Epithelial cell of alveolus of lung (primary cell): Measurements from ENCODE around the genes NNMT and NXPE1.

DNA sequence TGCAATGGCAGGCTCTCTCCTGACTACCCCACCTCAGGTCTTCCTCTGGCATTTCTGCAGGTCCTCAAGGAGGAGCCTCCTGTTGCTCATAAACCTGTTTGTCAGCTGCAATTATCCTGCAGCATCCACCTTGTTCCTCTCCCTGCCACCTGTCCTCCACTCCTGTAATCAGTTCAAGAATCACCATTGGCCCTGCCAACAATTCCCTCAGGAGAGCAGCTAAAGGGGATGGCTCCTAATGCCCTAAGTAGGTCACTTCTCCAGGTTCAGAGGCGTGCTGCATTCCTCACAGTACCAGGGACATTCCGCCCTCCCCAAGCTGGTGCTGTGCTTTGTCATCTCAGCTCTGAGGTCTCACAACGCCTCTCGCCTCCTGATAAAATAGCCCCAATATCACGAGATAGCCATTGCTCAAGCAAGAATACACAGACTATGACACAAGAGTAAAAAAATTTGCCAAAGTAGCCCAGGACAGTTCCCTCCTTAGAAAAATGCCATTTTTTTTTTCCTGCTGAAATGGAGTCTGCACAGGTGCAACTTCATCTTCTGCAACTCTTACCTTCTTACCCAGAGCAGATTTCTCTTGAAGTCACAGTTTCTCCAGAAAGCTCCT is 2.2 kb downstream of the CLDN25 start:
- RAMPAGE, long total RNA, result no peak
- RRBS, result no CpG with 5 or more reads among the region's 5 CpGs

DNA sequence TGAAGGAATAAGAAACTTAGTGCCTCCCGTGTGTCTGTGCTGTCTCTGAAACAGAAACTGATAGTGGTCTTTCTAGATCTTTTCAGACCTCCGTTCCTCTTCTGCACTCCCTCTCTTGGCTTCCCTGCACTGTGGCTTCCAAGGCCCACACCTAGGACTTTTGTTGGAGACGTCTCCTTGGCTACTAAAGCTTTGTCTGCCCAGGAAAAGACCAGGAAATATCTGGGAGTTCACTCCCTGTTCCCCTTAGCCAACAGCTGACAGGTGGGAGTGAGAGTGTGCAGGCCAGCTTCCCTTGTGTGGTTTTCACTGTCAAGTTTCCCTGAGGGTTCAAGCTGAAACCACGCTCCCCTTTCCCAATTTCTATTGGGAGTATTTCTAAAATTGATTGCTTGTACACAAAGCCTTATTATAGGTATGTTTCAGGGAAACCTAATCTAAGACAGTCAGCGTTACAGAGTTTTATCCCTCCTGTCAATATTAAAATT is 10.0 kb upstream of the HTR3B start:
- RAMPAGE, long total RNA, result no peak
- RRBS, result no CpG with 5 or more reads among the region's 5 CpGs

DNA sequence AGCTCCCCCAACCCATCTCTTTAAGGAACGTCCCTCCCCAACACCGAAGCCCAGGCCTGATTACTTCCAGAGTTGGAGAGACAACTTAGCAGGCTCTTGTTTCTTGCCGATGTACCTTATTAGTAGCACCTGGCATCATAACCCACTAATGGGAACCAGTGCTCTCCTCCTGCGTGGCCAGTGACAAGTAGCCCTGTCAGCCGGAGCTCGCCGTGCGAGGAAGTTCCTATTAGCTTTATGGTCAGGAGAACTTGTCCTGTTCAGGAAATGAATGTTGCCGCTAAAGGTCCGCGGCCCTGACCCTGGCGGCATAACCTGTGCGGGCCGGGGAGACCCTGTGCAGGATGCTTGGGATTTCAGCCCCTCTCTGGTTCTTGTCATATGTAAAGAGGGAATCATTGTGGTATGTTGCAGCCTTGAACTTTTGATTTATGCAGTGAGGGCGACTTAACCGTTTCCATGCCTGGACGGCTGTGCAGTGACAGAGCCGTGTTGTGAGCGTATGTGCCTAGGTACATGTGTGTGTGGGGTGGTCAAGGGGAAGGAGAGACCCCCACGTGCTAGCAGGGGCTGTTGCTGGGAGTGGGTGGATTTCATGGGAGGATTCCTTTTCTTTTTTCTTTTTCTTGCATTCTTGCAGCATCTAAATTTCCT is 15.1 kb downstream of the ZBTB16 start:
- RAMPAGE, long total RNA, result no peak
- RRBS, result no CpG with 5 or more reads among the region's 20 CpGs

DNA sequence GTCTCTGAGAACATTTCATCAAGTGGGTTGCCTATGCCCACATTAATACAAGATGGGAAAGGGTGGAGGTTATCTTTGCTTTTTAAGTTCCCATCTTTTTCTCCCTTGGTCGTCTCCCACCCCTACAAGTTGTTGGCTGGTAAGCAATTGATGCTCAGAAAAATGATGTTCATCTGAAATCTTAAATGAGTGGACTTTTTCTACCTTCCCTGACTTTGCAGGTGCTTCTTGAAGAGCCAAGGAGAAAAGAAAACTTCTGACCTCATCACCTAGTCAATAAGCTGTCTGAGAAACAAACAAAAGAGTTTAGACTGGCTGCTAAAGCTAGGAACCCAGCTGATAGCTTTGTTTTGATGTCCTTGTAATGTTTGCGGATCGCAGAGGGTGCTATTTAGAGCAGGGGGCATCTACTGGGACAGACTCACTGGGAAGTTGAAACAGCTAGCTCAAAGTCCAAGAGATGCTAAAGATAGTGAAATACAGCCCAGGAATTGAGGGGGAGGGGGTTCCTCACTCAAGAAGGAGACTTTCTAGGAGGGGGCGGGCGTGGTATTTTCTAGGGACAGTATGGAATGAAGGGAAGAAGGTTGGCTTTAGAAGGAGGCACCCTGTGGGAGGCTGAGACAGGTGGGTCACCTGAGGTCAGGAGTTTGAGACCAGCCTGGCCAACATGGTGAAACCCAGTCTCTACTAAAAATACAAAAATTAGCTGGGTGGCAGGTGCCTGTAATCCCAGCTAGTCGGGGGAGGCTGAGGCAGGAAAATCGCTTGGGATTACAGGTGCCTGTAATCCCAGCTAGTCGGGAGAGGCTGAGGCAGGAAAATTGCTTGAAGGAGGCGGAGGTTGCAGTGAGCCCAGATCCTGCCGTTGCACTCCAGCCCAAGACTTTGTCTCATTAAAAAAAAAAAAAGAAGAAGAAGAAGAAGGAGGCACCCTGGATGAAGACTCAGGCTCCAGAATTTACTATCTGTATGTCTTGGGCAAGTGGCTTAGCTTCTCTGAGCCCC is 19.0 kb downstream of the ZBTB16 start:
- RAMPAGE, long total RNA, result no peak
- RRBS, result no CpG with 5 or more reads among the region's 10 CpGs

DNA sequence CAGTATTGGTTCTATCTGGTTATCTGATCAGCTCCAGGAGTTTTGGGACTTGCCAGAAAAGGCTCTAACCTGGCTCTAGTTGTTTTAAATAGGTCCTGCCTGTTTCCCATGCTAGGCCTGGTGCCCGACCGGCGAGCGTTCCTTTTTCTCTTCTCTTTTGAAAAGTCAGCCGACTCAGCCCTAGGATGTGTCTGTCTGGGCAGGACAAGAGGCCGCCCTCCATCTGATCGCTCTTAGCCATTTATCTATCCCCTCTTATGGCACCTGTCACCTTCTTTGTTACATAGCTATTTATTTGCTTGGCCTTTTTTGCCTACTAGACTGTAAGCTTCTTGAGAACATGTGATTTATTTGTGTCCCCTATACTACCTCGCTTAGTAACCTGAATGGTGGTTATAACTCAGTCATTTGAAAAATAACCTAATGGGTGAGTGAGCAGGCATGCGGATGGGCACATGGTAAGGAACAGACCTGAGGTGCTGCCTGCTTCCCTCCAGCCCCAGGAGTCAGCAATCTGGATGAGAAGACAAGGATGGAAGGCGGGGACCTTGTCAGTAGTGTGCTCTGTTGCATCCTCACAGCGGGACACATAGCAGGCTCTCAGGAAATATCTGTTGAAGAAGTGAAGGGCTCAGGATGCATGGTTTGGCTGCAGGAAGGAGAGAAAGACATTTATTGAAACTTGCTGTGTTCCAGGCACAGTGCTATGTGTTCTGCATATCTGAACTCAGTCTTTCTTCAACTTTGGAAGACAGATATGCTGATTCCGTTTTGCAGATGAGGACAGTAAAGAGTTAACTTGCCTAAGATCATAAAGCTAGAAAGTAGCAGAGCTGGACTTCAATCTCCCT is 108.5 kb downstream of the ZBTB16 start:
- RAMPAGE, long total RNA, result no peak
- RRBS, result no CpG with 5 or more reads among the region's 12 CpGs

DNA sequence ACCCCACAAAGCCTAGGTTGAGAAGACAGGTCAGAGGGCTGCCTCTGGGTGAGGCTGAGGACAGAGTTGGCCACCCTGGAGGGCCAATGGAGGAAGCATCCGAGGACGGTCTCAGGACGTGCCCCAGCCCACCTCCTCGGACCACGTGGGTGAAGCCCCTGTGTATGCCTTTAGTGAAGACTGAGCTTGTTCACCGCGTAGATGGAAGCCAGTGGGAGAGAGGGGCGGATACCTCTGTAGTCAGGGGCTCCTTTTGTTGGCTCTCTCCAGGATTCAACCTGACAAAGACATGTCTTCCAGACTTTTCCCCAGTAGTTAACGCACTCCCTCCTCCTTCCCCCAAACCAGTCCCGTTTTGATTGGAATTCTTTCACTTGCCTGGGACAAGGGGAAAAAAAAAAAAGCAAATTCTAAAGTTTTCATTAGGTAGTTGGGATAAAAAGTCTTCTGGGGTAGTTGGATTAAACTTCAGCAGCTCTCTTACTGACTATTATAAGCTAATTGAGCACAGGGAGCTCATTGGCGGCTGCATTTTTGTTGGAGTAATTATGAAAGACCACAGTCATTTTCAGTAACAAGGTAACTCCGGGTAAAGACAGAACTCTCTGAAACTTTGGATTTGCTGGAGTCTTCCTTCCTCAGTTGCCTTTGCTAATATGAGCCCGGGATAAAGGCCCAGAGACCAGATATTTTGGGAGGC is 110.9 kb downstream of the ZBTB16 start:
- RAMPAGE, long total RNA, result no peak
- RRBS, result 86% methylated on average over 2 of the region's 13 CpGs

DNA sequence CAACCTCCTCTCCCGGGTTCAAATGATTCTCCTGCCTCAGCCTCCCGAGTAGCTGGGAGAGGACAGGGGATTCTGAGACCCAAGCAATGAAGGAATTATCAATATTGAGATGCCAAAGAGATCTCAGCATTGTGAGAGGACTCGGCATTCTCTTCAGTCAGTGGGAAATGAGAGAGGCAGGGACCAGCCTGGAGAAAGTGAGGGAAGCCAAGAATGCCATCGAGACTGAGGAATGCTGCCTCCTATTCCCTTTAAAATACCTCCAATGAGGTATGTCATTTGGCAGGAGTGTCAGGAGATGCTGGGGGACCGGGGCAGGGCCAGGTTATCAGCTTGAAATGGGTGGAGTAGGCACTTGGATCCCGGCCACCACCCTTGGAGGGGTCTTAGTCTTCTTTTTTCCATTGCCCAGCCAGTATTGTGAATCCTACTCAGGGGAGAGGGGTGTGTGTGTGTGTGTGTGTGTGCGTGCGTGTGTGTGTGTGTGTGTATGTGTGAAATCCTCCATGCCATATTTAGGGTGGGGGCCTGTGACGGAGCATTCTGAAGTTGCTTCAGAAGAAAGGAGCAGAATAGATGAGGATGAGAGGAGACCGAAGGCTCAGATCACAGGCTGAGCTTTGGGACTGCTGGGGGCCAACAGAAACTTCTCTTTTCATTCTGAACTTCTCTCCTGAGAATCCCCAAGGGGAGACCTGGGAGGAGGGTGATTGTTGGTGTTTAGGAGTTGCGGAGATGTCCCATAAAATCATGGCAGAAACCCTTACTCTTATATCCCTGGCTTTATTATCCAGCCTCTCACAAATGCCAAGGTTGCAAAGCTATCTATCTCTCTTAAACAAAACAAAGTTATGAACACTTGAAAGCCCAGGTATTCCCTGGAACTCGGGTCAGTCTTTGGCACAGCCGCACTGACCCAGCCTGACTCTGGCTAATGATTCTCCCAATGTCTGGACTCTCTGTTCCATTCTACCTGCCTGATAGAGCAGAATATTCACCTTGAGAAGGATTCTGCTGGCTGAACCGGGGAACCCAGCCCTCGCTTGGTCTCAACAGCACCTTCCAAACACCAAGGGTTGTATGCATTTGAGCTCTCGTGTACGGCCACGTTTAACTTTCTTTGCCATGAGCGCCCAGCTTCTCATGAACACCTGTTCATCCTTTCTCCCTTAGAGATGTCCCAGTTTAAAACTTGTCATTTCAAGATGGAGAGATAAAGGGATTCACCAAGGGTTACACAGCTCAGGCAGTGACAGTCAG is 116.5 kb downstream of the ZBTB16 start:
- RAMPAGE, long total RNA, result no peak
- RRBS, result no CpG with 5 or more reads among the region's 19 CpGs

DNA sequence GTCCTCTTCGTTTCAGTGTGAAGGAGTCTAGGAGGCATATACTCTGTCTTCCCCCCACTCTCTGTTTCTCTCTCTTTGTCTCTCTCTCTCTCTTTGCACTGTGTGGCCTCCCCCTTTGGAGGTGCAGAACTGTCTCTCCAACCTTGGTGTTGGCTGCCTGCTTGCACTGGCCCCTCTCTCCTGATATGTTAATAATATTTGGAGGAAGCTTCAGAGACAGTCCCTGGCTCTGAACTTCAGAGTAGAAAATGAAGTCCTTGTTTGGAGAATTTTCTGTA is 98.9 kb upstream of the NNMT start:
- RAMPAGE, long total RNA, result no peak
- RRBS, result no CpG with 5 or more reads among the region's 1 CpG

GRCh38 chr11:114209757-114210628 is 86.2 kb upstream of the NNMT start:
- RAMPAGE, long total RNA, result no peak
- RRBS, result no CpG with 5 or more reads among the region's 15 CpGs

DNA sequence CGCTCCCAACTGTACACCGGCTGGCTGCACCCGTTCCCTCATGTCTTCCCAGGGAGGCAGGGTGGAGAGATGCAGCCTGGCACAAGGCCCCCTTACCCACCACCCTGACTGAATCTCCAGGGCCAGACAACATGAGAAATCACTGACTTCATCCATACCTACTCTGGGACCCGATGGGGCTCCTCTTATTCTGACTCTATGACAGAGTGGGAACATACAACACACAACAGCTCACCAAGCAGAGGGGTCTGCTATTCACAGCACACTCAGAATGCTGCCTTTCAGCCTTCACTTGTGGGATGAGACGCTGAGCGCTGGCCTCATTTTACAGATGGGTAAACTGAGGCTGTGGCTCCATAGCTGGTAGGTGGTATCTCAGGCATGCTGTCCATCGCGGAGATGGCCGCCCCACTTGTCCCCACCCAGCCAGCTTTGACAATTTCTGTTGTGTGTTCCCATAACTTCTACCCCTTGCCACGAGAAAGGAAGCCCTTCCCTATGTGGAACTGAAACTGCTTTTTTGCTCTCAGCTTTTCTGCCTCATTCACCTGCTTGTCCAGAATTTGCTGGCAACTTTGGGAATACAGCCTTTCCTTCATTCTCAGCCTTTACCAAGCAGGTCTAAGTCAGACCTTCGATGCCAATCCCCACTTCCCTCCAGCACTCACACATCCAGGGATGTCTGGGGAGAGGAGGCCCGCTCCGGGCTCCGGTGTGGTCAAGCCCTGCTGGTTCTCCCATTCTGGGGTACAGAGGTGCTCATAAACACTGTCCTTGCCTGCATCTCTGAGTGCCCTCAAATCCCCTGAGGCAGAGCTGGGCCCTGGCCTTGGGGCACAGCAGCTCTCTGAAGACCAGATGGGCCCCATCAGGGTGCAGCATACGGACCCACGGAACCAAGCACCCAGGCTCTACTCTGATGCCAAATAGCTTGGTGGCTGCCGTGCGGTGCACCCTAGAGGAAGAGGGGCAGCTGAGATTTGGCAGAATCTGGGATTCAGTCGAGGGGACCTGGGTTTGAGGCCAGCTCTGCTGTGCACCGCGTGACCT is 36.0 kb upstream of the NNMT start:
- RAMPAGE, long total RNA, result no peak
- RRBS, result no CpG with 5 or more reads among the region's 21 CpGs

GRCh38 chr11:114291184-114292212 is 4.7 kb upstream of the NNMT start:
- RAMPAGE, long total RNA, result no peak
- RRBS, result no CpG with 5 or more reads among the region's 6 CpGs

- RAMPAGE, long total RNA, result start-site peak on the plus strand at chr11:114296366-114296523, 1,053 and 1,537 reads in 2 replicates
- RRBS, result no CpG with 5 or more reads among the region's 14 CpGs
These were observed at the start of gene NNMT for GRCh38 chr11:114295992-114297151. Gene NNMT (plus strand): TSS chr11:114296399.

DNA sequence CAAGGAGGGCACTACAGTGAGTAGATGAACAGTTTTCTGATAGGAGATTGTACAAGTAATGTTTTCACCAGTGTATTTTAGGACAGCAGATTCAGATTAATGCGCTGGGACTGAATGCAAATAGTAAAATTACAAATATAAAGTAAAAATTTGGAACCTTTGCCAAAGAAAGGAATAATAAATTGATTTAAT is 1.1 kb downstream of the C11orf71 start:
- RAMPAGE, long total RNA, result no peak
- RRBS, result no CpG with 5 or more reads among the region's 1 CpG

GRCh38 chr11:114559122-114559960 is at the start of gene NXPE1:
Gene NXPE1 (minus strand): TSS chr11:114559881.
- RAMPAGE, long total RNA, result no peak
- RRBS, result no CpG with 5 or more reads among the region's 4 CpGs

DNA sequence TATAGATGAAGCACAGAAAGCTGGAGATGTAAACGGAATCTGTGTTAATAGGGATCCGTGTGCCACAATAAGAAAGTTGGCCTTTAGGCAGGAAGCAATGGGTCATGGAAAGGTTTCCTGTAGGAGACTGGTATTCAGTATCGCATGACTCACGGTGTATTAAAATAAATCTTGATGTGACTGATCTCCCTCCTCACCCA is 118.5 kb downstream of the NXPE2 start:
- RAMPAGE, long total RNA, result no peak
- RRBS, result no CpG with 5 or more reads among the region's 4 CpGs

GRCh38 chr11:115396562-115396903 is 107.7 kb downstream of the CADM1 start:
- RAMPAGE, long total RNA, result no peak
- RRBS, result no CpG with 5 or more reads among the region's 1 CpG

DNA sequence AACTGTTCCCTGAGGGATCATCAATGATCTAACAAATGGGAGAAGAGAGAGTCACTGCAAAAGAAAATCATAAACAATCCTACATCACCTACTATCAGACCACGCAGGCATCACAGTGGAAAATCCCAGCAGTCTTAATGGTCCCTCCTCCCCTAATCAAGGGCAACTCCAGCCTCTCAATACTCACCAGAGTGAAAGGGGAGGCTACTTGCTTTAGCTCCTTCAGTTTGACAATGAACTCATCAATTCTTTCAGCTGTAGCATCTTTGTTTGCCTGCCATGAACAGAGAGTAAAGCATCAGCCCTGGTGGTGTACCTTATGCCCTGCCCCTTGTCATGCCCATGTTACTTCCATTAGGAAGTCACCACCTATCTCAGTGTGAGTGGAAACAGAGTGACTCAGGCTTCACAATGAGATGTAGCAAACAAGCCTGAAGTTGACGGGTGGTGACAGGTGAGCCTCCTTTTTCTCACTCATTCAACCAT is 2.2 kb downstream of the ZPR1 start:
- RAMPAGE, long total RNA, result no peak
- RRBS, result no CpG with 5 or more reads among the region's 2 CpGs

GRCh38 chr11:116807964-116808737 is 15.0 kb downstream of the APOA4 start:
- RAMPAGE, long total RNA, result no peak
- RRBS, result no CpG with 5 or more reads among the region's 8 CpGs

GRCh38 chr11:116833271-116833745 is 3.6 kb downstream of the APOC3 start:
- RAMPAGE, long total RNA, result no peak
- RRBS, result no CpG with 5 or more reads among the region's 13 CpGs

GRCh38 chr11:116952584-116953142 is 115.2 kb upstream of the APOA1 start:
- RAMPAGE, long total RNA, result no peak
- RRBS, result no CpG with 5 or more reads among the region's 2 CpGs